Zone of skin (tissue), 1 donor: Measurements from ENCODE around the genes CCDC77 and FBXL14.

GRCh38 chr12:10413-10790 lies 56.2 kb upstream of the IQSEC3 start:
- RRBS = no CpG with 5 or more reads among the region's 27 CpGs

- RRBS = no CpG with 5 or more reads among the region's 8 CpGs
Observed at GRCh38 chr12:76257-76603, 9.7 kb downstream of the IQSEC3 start.

DNA sequence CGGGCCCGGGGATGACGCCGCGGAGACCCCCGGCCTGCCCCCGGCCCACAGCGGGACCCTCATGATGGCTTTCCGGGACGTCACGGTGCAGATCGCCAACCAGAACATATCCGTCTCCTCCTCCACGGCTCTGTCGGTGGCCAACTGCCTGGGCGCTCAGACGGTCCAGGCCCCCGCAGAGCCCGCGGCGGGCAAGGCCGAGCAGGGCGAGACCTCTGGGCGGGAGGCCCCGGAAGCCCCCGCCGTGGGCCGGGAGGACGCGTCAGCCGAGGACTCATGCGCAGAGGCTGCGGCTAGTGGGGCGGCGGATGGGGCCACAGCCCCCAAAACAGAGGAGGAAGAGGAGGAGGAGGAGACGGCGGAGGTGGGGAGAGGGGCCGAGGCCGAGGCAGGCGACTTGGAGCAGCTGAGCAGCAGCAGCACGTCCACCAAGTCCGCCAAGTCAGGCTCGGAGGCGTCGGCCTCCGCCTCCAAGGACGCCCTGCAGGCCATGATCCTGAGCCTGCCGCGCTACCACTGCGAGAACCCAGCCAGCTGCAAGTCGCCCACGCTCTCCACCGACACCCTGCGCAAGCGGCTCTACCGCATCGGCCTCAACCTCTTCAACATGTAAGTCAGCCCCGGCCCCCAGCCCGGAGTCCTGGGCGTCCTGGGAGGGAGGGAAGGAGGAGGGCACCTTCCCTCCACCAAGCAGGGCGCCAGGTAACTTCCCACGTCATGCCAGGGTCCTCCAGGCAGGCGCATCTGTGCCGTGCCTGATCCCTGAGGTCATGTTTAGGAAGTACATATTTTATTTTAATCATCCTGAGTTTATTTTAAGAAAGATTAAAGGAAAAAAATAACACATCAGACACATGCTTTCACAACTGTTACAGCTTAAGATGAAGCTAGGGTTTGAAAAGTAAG lies 72.4 kb downstream of the IQSEC3 start:
- RRBS = no CpG with 5 or more reads among the region's 64 CpGs

- RRBS = 0% methylated on average over 1 of the region's 46 CpGs
Observed at GRCh38 chr12:401263-402072, at the start of gene CCDC77. Gene CCDC77, plus strand, starts transcription at chr12:401644.

GRCh38 chr12:465438-465916 lies 5.7 kb downstream of the B4GALNT3 start:
- RRBS = no CpG with 5 or more reads among the region's 5 CpGs

- RRBS = no CpG with 5 or more reads among the region's 6 CpGs
Observed at GRCh38 chr12:477458-477904, 17.7 kb downstream of the B4GALNT3 start.

- RRBS = no CpG with 5 or more reads among the region's 4 CpGs
Observed at GRCh38 chr12:488568-489166, 28.9 kb downstream of the B4GALNT3 start.

- RRBS = no CpG with 5 or more reads among the region's 7 CpGs
Observed at GRCh38 chr12:574791-575314, 88.4 kb downstream of the NINJ2 start.

GRCh38 chr12:577970-578377 lies 85.3 kb downstream of the NINJ2 start:
- RRBS = no CpG with 5 or more reads among the region's 15 CpGs

DNA sequence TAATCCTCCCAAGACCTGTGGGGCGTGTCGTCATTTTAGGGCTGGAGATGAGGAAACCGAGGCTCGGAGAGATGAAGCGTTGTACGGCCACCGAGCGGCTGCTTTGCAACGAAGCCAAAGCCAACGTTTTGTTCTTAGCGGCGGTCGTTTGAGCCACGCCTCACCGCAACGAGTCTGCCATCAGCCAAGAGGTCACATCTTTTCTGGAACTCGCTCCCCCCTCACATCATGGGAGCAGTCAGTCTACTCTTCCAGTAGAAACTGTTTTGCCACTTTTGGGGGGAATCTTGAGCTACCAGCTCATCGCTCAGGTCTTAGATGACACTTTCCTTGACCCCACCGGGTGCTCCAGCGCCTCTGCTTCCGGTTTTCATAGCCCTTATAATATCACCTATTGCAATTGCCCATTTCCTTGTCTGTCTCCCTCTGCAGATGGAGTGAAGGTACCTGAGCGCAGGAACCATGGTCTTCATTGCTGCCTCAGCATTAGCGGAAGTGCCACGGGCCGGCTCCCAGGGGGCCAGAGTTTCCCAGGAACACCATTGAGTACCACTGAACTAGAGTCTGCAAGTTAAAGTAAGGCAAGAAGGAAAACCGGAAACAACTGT lies 19.6 kb downstream of the NINJ2 start:
- RRBS = 13% methylated on average over 2 of the region's 26 CpGs

DNA sequence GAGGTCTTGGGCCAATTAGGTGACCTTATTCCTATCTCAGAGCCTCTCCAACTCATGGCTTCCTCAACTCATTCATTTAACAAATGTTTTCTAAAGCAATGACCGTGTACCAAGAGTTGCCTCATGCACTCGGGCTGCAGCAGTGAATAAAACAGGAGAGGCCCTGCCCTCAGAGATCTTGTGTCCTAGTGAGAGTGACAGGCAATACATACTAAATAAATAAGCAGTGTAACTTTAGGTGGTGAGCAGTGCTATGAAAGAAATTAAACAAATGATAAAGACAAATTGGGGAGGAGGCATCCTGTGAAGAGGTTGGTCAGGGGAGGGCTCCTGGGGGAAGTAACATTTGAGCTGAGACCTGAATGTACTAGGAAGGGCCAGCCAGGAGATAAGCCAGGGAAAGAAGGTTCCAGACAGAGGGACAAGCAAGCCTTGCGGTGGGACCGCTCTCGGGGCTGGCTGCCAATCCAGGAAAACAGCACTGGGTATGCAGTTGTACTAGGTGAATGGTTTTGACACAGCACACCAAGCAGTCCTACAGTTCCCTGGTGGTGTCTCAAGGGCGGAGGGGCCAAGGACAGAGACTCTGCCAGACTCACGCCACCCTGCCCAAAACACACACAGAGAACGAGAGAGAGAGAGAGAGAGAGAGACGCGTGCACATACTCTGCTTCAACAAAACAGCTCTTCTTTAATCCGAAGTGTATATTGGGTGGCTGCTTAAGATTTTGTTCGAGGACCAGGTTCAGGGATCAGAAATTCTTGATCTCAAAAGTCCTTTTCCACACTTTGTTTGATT lies 1.3 kb downstream of the NINJ2 start:
- RRBS = no CpG with 5 or more reads among the region's 12 CpGs

- RRBS = no CpG with 5 or more reads among the region's 2 CpGs
Observed at GRCh38 chr12:884385-884946, 65.0 kb downstream of the RAD52 start.

DNA sequence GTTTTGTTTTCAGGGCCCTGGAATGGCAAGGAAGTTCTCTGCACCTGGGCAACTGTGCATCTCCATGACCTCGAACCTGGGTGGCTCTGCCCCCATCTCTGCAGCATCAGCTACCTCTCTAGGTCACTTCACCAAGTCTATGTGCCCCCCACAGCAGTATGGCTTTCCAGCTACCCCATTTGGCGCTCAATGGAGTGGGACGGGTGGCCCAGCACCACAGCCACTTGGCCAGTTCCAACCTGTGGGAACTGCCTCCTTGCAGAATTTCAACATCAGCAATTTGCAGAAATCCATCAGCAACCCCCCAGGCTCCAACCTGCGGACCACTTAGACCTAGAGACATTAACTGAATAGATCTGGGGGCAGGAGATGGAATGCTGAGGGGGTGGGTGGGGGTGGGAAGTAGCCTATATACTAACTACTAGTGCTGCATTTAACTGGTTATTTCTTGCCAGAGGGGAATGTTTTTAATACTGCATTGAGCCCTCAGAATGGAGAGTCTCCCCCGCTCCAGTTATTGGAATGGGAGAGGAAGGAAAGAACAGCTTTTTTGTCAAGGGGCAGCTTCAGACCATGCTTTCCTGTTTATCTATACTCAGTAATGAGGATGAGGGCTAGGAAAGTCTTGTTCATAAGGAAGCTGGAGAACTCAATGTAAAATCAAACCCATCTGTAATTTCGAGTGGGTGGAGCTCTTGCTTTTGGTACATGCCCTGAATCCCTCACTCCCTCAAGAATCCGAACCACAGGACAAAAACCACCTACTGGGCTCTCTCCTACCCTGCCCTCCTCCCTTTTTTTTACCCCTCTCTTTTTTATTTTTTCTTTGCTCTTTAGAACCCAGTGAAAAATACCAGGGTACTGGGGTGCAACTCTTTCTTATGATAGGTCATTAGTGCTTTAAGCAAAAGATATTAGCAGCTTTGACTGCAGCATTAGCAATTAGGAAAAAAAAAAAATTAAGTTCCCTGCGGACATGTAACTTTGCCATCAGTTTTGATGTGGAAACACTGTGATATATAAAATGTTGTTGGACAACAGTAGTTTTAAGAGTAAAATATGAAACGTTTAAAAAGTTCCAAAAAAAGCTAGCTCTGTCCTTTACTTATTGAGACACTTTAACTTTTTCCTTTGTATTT lies 40.7 kb downstream of the RAD52 start:
- RRBS = no CpG with 5 or more reads among the region's 9 CpGs

- RRBS = no CpG with 5 or more reads among the region's 10 CpGs
Observed at GRCh38 chr12:912819-913715, 36.4 kb downstream of the RAD52 start.

GRCh38 chr12:953795-954290 lies 4.3 kb upstream of the RAD52 start:
- RRBS = no CpG with 5 or more reads among the region's 6 CpGs

- RRBS = no CpG with 5 or more reads among the region's 2 CpGs
Observed at GRCh38 chr12:1180384-1180776, 189.4 kb downstream of the ERC1 start.

- RRBS = no CpG with 5 or more reads among the region's 3 CpGs
Observed at GRCh38 chr12:1262806-1263261, 271.8 kb downstream of the ERC1 start.

GRCh38 chr12:1566525-1567140 lies 27.7 kb downstream of the FBXL14 start:
- RRBS = 89% methylated on average over 3 of the region's 24 CpGs

- RRBS = 2% methylated on average over 91 of the region's 143 CpGs
Observed at GRCh38 chr12:1594130-1595100, at the start of gene FBXL14. Gene FBXL14, minus strand, starts transcription at chr12:1594581.

- RRBS = no CpG with 5 or more reads among the region's 2 CpGs
Observed at GRCh38 chr12:1711696-1711945, 20.8 kb downstream of the ADIPOR2 start.